ENCODE results near the gene SOCS2.

- PRO-cap: no peak
Observed at GRCh38 chr12:92080513-92081110, 65.0 kb downstream of the BTG1 start.

GRCh38 chr12:92136358-92137246 is 9.0 kb downstream of the BTG1 start:
- PRO-cap: no peak

GRCh38 chr12:92137694-92137993 is 8.0 kb downstream of the BTG1 start:
- PRO-cap: no peak

GRCh38 chr12:92143141-92143592 is 2.5 kb downstream of the BTG1 start:
- PRO-cap: no peak

DNA sequence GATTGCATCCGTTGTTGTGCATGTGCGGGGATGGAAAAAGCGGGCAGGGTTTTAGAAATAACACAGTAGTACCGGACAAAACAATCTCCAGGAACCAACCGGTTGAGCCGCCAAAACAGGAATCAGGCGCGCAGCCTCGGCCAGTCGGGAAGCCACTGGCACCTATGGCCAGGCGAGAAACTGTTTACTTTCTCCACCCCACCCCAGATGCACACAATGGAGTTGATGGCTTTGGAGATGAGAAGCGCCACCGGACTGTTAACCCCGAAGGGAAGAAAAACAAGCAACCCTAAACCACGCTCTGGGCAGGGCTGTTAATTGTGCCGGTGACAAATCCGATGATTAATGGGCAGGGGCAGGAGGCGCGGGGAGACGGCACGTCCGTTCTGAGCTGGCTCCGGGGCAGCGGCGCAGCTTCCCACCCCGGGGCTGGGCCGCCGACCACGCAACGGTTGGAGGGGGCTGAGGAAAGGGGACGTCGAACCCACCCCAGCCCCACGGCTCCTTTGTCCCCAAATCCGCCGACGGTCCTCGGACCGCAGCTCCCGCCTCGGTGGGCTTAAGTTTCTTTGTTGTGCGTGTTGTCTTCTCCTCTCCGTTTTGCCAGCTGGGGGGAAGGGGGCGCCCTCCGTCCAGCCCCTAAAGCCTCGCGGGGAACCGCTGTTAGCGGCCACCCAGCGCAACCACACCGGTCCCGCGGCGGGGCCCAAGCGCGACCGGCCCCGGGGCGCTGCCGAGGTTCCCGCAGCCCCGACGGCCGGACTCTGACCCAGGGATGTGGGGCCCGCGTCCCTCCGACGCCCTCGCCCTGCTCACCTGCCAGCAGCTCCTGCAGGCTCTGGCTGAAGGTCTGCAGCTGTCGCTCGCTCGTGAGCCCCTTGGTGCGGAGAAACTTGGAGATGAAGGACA is 820 bp downstream of the BTG1 start:
- PRO-cap: bidirectional peak, plus-strand start at position 345 of the sequence, minus-strand start at position 157 of the sequence; unidirectional peak, minus-strand start at position 602 of the sequence

DNA sequence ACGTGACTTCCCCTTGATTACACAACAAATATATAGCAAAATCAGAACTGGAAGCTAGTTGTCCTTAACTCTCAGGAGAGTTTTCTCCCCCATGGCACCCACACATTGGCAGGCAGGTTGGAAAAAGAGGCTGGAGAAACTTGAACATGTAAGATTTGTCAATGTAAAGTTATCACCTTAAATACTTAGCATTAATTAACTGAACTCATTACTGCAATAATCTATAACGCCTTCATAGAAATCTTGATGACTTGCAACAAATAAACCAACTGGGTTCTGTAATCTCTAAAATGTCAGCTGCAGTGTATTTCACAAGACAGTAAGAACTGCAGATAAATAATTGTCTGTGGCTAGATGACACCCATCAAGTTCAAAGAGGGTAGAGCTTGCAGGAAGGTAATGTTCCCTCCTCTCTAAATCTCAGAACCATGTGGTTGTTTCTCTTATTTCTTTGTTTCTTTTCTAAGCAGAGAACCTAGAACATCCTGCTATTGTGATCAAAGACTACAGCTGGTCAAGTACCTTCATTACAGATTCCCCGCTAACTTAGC is 252.8 kb upstream of the BTG1 start:
- PRO-cap: no peak

GRCh38 chr12:92411775-92412176 is 266.1 kb upstream of the BTG1 start:
- PRO-cap: unidirectional peak, plus-strand start at chr12:92411874

- PRO-cap: no peak
Observed at GRCh38 chr12:92467687-92468861, 234.7 kb upstream of the PLEKHG7 start.

DNA sequence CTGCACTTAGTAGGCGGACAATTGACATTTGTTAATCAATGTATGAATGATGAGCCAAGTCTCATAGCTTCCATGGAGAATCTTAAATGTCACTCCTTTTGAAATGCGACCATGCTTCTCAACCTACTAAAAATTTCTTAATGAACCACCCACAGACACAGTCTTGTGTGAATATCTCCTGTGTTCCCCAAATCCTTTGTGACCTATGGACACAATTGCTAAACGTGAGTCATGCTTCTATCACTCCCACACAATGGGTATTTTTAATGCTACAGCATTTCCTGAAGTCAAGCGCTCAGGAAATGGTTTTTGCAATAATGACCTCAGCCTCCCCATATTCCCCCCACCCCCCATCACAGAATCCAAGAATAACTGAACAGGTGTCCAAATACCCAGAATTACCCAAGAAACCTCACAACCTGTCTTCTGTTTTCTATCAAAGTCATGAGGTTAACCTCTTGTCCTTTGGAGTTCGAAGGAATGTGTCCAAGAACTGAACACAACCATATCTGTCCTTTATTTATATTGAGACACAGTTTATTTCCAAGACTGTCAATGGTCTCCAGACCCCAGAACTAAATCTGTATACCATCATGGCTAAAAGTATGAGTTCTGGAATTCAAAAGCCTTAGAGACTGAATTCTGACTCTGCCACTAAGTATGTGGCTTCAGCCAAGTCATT is 163.5 kb upstream of the PLEKHG7 start:
- PRO-cap: no peak

- PRO-cap: no peak
Observed at GRCh38 chr12:92569991-92570730, 132.6 kb upstream of the PLEKHG7 start.

DNA sequence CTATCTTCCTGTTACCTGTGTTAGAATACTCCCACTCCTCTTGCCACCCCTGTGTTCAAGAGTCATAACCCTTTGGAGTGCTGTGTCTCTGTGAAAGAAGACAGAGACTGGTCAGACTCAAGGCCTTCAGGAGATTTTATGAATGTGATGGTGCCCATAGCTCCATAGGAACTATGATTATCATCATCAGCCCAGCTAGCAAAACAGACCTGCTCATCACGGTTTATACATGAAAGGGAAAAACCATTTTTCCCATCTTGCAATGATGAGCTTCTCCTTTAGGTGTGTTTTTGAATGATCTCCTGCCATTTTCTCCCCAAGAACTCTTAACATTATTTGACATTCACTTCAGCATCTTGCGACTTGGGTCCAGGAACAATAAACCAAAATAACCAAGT is 113.1 kb upstream of the PLEKHG7 start:
- PRO-cap: no peak

DNA sequence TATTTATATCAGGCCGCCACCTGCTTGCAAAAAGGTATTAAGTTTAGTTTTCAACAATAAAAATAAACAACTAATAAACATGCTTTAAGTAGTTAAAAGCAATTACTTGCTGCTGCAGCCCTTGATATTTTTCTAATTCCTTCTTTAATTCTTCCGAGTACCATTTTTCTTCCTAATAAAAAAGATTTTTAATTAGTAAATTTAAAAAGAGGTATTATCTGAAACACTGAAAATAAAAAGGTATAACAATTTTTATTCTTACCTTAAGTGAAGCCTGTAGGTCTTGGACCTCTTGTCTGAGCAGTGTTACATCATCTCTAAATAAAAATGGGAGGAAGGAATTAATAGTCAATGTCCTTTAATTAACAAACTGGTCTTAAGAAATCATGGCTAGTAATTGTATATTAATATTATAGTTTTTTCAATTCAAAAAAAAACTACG is 71.9 kb downstream of the EEA1 start:
- PRO-cap: no peak

DNA sequence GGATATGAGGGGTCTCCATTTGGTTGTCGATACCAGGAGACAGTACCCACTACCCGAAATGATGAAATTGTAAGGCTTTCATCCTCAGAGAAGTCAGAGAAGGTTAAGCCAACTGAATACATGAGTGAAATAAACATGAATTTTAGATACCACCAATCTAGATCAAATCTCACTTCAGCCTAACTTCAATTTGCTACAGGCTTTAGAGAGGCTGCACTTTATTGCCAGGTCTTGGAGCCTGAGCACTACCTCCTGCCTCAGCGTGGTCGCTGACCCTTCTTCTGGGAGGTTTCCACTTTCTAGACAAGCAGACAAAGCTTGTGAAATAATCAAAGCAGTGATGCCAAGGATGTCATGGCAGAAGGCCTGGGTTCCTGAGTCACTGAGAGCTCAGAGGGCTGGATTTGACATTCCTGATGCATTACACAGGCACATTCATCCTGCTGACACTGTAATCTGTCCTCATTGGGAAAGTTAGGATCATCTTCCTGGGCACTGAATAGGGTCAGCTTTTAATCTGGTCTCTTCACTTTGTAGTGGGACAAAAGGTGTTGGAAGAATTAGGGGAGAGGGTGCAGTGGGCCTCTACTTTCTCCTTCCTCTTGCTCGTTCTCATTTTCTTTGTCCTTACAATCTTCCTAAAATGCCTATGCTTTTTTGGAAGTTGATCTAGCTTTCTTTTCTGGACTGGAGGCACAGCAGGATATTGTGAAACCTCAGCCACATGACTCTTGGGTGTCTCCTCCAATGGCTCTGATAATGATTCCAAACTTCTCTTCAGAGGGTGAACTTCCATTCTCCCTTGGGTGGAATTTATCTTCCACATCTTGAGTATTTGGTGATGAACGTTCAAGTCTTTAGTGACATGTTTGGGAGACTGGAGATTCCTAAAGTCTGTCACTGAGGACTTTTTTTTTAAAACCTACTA is 29.7 kb downstream of the EEA1 start:
- PRO-cap: no peak

DNA sequence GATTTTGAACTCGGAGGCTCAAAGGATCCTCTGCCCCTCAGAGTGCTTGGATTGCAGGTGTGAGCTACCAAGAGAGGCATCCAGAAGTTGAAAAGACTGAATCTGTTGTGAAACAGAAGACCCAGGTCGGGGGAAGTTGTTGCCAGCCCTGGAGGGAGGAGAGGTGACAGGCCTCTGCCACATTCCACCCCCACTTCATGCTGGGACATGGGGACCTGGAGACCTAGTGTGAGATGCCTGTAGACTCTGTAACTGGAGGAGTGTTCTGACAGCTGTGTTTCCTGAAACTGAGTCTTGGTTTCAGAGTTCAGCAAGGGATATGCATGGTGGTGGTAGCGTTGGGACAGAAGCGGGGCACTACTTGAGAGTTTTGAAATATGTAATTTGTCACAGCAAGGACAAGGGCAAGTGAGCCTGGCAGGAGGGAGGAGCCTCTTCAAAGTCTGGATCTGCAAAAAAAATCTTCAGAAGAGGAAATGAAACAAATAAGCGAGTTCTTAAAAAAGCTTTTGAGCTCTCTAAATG is 58.8 kb upstream of the EEA1 start:
- PRO-cap: no peak

- PRO-cap: no peak
Observed at GRCh38 chr12:92999805-93000445, 70.8 kb upstream of the EEA1 start.

DNA sequence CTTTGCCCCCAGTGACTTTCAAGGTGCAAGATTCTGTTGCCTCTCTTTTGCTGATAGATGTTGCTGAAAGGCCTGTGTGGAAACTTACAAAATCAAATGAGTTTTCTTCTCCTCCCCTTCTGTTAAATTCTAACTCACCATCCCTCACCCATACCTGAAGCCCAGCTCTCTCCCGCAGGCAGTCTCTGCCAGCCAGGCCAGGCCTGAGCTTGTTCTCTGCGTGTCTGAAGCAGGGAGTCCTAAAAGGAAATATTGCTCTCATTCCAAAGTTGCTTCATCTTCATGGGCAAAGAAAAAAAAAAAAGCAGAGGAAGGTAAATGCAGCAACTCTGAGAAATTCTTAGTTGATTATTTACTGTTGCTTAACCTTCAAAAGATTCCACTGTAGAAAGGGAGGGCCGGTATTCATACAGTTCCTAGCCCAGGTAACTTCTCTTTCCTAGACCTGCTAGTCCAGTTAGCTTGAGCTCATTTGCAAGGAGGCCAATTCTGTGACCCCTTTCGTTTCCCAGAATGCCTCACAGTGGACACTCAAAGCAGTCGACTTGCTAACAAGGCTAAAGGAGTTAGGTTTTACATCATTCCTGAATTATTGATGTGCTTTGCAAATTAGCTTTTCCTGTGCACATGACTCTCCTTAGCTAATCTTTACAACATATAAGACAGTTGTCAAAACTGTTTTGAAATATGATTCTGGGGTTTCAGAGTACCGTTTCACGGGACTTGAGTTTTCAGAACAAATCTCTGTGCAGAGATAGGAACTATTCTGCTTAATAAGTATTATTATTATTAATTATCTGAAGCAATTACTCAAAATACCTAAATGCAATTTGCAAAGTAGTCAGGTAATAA is 193.6 kb upstream of the EEA1 start:
- PRO-cap: no peak

DNA sequence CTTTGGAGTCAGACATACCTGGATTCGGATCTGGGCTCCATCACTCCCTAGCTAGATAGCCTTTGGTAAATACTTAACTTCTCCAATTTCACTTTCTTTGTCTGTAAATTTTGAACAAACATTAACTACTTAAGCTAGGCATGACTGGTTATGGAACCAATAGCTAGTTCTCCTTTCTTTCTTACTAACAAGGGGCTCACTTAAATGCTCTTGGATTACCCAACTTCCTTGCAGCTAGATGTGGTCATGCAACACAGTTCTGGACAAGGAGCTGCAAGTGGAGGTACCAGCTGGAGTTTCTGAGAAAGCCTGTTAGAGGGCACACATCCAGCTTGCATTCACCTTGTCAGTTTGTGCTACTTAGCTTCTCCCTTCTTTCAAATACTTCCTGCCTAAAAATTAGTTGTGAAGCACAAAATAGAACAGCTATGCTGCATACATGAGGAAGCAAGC is 210.0 kb upstream of the EEA1 start:
- PRO-cap: no peak

DNA sequence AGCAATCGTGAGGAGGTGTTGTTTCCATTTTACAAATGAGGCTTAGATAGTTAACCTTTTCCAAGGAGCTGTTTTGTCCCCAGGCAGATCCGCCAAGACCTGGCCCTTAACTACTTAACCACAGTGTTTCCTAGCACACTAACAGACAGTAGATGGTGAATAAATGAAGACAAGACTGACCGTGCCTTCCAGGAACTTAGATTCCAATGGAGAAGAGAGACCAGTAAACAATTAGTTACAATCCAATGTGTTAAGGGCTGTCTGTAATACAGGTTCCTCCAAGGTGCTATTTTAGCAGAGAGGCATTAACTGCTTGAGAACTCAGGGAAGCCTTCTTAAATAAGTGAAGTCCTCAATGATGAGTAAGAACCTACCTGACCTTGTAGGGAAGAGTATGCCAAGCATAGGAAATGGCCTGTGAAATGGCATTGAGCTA is 1.1 kb upstream of the UBE2N start:
- PRO-cap: no peak

DNA sequence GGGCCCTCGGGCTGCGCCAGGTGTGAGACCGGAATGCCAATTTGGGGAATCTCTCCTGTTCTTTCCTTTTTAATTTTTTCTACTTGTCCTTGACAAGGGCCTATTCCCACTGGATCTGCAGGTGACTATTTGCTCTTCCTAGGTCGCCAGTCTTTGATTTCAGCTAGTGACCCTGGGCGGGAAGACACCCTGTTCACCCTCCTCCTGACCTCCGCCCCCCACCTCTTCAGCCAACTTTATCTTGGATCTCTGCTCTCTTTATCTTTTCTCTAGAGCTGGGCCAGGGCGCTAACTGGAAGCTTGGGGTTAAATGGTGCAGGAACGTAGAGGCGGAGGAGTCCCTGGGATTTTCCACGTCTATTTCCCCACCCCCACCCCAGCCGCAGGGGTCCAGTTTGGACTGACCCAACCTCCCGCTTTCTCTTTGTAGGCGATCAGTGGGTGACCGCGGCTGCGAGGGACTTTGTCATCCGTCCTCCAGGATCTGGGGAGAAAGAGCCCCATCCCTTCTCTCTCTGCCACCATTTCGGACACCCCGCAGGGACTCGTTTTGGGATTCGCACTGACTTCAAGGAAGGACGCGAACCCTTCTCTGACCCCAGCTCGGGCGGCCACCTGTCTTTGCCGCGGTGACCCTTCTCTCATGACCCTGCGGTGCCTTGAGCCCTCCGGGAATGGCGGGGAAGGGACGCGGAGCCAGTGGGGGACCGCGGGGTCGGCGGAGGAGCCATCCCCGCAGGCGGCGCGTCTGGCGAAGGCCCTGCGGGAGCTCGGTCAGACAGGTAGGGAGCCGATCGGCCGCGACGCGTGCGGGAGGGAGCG is at the start of gene SOCS2:
Gene SOCS2, plus strand, starts transcription at position 421 of the 822 bp plus-strand sequence.
- PRO-cap: unidirectional peak, plus-strand start at position 437 of the sequence

GRCh38 chr12:93776581-93777050 is 99.4 kb downstream of the CRADD start:
- PRO-cap: no peak

Data from trachea (tissue), 1 donor.